Airway epithelial cell (primary cell): Measurements from ENCODE around the gene TTLL3.

DNA sequence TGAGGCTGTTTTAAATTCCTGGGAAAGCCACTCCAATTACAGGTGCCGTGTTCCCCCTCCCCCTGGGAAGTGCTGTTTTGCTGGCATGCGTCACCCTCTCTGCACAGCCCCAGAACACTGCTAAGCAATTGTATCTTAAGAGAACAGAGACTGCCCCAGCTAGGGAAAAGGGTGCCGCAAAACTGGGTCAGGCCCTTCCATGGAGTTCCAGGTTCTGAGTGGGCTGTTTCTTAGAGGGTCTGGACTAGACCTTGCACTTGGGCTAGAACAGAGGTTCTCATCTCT is 21.4 kb upstream of the CPNE9 start:
- RAMPAGE, long total RNA = no peak

GRCh38 chr3:9809570-9810541 is at the start of gene TTLL3:
Gene TTLL3 (plus strand): TSS chr3:9810262.
- RAMPAGE, long total RNA = no peak

DNA sequence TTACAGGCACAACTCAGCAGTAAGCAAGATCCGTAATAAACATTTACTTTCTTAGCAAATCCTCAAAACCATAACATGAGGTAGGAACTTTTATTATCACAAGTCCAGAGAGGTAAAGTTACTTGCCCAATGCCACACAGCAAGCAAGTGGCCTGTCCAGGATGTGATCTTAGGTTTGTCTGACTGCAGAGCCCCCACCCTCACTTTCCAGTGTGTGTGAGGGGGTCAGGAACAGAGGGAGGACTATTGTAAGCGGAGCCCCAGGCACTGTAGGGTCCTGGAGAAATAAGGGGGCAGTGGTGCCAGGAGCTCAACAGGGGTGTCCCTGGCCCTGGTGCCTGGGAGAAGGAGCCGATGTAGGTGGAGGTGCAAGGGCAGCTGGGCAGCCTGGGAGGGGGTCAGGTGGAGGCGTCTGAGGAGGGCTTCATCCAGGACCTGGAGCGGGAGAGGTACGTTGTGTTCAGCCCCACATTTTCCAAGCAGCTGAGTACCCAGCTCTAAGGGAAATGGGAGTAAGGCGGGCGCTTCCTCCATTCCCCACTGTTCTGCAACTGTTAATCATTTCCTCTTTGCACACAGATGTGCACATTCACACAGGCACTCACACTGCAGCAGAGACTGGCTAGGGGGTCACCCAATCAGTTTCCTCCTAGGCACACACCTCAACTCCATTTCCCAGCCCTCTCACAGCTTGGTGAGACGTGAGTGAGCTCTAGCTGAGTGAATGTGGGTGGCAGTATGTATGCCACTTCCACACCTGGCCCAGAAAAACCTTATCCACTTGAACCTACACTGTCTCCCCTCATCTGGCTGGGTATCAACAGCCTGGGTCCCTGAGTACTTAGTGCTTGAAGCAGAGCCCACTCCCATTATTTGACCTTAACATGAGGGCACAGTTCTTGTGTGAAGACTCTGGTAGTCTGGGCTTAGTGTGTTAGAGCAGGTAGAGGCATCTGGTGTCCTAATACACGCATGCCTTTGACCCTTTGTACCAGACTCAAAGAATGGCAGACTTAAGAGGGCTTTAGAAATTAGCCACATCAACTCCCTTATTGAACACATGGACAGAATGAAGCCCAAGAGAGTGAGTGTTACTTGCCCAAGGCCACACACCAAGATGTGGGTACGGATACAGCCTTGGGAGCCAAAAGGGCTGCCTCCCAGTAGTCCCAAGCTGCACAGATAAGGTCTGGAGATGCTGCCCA is 5.6 kb downstream of the RPUSD3 start:
- RAMPAGE, long total RNA = no peak

DNA sequence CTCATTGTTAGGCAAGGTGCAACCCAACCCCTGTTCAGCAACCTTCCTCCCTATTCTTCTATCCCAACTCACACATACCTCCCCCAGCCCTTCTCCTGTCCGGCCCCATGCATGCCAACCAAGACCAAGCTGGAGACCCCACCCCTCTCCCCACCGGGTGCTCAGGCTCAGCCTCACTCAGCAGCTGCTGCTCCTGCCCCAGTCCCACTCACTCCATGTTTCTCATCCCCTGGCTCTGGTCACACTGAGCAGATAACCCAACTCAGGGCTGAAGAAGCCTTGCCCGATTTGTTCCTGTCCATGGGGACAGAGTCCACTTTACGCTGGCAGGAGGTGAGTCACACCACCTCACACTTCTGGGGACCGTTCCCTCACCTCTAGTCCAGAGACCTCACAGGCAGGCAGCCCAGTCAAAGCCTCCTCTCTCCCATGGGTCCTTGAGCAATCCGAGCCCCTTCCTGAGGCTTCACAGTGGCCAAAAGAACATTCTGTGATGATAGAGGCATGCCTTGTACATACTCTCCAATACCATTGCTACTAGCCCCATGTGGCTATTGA is 1.4 kb downstream of the CIDEC start:
- RAMPAGE, long total RNA = no peak

GRCh38 chr3:9897575-9898334 is 4.9 kb upstream of the IL17RE start:
- RAMPAGE, long total RNA = no peak

- RAMPAGE, long total RNA = no peak
These were observed 29.9 kb downstream of the IRAK2 start for GRCh38 chr3:10194321-10195284.

DNA sequence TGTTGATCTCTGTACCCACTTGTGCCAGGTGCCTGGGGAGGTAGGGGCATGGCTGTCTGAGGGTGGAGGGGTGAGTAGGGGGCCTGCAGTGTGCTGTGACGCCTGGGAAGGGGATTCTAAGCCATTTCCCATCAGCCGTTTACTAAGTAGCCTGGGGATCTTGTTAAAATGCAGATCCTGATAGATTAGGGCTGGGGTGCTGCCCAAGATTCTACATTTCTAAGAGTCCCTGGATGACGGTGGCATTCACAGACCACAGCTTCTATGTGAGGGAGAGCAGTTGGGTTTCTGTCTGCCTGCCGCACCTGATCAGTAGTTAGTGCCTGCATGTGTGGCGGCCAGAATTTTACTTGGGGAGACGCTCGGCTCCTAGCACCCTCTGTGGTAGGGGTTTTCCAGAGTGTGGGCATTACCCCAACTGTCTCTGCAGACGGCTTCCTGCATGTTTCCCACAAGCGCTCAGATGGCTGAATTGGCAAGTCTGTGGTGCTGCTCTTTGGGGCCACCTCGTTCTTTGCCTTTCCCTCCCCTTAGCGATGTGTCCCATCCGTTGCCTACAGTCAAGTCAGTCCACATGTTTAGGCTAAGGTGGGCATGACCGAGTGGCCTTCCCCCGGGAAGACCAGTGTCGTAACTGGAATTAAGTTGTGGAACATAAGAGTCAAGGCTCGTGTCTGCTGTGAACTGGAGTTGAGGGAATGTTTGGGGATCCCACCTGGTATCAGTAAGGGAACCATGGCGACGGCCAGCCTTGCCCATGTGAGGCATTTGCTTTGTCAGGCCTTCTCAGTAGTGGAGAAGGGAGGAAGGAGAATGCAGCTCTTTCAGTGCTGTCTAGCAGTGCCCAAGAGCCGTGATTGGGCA is 8.2 kb downstream of the GHRL start:
- RAMPAGE, long total RNA = no peak

- RAMPAGE, long total RNA = no peak
These were observed 976 bp downstream of the ATP2B2 start for GRCh38 chr3:10504512-10504708.

- RAMPAGE, long total RNA = no peak
These were observed 129.3 kb upstream of the ATP2B2 start for GRCh38 chr3:10634695-10634992.

- RAMPAGE, long total RNA = no peak
These were observed 108.1 kb upstream of the SLC6A11 start for GRCh38 chr3:10707867-10708390.

GRCh38 chr3:11272919-11273196 is 661 bp downstream of the ATG7 start:
- RAMPAGE, long total RNA = no peak

- RAMPAGE, long total RNA = no peak
These were observed 34.6 kb downstream of the ATG7 start for GRCh38 chr3:11306647-11307401.

DNA sequence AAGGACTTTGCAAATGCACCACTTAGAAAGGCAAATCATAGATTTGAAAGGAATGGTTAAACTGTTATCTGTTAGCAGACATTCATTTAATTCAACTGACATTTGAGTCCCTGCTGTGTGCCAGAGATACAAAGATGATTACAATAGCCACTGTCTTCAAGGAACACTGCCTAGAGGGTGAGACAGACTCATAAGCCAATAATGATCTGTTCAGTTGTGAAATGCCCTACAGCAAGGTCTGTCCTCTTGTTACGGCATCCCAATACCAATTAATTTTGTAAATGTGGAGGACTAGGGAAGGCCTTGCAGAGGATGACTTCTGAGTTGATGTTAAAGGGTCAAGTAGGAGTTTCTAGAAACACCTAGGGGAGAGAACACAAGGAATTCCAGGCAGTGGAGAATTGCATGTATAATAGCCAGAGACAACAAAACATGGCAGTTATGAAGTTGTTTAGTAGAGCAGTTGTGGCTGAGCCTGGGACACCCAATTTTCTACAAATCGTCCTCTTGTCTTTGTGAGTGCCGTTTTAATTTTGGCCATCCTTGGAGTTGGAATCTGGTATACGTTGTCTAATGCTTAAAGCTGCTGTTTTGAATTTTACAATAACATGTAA is 113.3 kb downstream of the ATG7 start:
- RAMPAGE, long total RNA = no peak

- RAMPAGE, long total RNA = no peak
These were observed 175.9 kb downstream of the ATG7 start for GRCh38 chr3:11447737-11448832.

DNA sequence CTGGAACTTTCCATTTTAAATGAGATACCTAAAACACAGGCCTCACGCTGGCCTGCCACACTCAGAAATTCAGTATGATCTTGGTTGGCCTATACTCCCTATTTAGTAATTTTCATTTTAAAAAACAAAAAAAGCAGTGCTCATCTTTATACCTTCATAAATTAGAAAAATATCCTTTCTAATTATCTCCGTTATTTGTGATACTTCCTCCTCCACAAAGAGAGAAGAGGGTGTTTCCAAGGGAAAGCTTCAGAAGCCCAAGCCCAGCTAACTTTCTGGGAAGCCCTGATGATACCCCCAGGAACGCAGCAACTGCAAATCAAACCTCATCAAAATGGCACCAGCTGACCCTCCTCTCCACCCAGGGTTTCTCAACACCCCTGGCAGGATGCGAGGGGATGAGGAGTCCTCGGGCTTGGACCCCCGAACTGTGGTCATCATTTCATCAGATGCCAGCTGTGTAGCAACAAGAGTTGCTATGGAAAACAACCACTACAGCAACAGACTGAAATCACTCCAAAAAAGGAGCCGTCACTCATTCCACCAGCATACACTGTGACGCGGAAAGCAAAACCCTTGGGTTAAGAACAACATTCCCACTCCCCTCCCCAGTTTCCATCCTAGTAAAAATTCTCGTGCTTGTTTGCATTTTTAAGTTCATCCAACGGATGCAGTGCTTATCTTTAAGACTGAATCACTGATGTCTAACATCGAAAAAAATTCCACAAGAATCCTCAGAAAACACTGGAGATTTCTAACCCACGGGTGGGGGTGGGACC is 40.2 kb downstream of the VGLL4 start:
- RAMPAGE, long total RNA = no peak

DNA sequence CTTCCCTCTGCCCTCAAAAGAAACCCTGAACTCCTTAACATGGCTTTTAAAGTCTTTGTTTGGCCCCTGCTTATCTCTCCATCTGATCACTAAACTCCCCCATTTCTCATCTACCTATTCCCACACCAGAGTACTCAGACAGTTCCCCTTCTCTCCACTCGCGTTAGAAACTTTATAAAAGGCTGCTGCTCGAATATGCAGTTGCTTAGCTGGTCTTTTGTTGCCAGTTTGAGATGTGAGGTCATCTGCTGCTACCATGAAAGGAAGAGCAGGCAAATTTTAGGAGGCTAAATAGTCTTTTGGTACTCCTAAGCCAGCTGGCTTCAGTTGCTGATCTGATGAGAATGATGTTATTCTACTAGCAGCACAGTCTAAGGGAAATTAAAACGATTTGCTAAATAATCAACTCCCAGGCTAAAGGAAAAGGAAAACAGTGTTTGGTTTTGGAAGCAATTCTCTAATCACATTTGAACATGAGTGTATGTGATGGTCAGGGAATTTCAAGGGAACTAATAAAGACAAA is 51.0 kb downstream of the TAMM41 start:
- RAMPAGE, long total RNA = no peak

DNA sequence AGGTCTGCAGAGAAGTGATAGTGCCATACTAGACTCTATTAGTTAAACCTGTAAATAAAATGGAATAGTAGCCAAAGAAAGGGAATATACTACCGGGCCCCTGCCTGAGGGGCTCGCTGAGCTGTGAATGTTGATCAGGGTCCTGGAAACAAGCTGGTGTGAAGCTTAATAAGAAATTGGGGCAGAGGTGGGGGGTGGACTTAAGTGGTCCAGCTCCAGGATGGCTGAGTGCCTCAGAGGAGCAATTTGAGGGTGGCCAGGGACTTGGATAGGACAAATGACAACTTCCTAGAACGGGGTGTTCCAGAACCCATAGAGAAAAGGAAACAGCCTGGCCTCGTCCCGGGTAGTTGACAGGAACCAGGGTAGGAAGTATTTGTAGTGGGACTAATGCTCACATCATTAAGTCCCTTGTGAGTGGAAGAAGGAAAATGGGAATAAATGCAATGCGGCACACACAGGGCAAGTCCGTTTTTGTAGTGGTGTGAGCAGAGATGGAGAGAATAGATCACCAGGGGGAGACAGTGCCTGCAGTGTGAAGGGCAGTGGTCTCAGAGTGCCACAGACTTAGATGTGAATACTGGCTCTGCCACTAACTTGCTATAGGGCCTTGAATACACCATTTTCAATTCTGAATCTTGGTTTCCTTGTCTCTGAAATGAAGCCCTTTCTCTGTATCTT is 19.7 kb downstream of the TIMP4 start:
- RAMPAGE, long total RNA = no peak

GRCh38 chr3:12187311-12188399 is 28.9 kb upstream of the TIMP4 start:
- RAMPAGE, long total RNA = no peak

- RAMPAGE, long total RNA = no peak
These were observed 34.7 kb upstream of the TIMP4 start for GRCh38 chr3:12193222-12193955.

- RAMPAGE, long total RNA = no peak
These were observed 27.4 kb downstream of the PPARG start for GRCh38 chr3:12316357-12316659.